Helper T cell (primary cell): ENCODE results near the gene ADAMTSL5.

DNA sequence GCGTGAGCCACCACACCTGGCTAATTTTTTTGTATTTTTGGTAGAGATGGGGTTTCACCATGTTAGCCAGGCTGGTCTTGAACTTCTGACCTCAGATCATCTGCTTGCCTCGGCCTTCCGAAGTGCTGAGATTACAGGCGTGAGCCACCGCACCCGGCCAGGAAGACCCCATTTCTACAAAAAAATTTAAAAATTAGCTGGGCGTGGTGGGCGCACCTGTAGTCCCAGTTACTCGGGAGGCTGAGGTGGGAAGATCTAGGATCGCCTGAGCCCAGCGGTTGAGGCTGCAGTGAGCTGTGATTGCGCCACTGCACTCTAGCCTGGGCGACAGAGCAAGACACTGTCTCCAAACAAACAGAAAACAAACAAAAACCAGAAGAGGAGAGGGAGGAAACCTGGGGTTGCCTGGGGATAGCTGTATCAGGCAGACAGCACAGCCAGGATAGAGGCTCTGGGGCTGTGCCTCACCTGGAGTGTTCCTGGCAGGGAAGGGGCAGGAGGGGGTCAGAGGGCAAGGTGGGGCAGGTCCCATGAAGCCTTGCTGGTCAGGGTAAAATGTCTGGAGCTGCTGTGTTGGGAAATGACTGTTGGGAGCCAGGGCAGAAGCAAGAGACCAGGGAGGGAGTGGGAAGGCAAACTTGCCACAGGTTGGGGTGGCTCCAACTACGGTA, 2.6 kb upstream of the POLR2E start:
- PRO-cap, 2 experiments, result no peak in any of the 2 experiments

DNA sequence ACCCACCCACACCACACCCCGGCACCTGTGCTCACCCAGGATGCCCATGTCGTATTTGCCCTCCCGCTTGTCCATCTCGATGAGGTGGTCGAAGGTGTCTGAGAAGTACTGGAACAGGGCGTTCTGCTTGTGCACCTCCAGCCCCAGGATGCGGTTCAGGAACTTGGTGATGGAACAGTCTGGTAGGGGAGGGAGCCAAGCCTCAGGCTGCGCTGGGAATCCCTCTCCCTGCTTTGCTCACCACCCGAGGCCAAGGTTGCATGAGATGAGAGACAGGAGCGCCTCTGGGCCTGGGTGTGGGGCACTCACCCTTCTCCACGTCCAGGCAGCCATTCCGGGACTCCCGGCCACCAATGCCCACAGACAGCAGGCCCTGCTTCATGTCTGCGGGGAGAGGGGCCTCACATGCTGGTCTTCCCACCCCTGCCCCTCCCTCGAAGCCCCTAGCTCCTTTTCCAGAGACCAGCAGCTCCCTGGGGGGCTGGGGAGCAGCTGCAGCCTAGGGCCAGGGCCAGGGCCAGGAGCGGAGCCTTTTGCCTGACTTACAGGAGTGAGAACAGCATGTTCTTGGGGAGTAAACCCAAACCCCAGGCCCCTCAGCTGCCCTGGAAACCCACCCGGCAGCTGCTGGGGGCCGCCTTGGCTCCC, 7.0 kb downstream of the GPX4 start:
- PRO-cap, 2 experiments, result no peak in any of the 2 experiments

DNA sequence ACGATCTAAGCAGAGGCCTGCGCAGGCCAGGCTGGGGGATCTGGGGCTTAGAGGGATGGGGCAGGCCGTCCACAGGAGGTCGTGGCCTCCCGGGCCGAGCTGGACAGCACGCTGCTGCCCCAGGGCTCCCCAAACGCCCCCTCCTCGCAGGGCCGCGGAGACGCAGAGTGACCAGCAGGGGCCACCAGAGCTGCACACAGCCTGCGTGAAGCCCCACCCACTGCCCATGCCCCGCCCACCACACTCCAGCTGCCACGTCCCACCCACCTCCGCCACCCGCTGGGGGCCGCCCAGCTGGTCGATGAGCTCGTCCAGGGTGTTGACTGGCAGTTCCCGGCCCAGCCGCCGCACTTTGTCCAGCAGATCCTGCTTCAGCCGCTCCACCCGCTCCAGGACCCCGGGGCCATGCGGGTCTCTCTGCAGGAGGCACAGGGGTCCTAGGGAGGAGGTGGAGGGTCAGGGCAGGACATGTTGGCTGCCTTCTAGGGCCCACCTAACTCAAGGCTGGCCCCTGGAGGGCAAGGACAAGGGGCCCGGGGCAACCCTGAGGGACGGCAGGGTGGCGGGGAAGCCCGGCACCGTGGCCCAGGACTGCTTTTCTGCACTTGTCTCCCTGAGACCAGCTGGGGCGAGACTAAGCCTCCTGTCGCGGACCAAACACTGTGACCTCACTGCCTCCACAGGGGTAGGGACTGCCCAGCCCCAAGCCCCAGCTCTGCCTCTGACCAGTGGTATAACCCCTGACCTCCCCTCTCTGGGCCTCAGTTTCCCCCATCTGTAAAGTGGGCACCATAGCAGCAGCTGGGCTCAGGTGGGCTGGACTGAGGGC, 9.7 kb downstream of the GPX4 start:
- PRO-cap, 2 experiments, result no peak in any of the 2 experiments

DNA sequence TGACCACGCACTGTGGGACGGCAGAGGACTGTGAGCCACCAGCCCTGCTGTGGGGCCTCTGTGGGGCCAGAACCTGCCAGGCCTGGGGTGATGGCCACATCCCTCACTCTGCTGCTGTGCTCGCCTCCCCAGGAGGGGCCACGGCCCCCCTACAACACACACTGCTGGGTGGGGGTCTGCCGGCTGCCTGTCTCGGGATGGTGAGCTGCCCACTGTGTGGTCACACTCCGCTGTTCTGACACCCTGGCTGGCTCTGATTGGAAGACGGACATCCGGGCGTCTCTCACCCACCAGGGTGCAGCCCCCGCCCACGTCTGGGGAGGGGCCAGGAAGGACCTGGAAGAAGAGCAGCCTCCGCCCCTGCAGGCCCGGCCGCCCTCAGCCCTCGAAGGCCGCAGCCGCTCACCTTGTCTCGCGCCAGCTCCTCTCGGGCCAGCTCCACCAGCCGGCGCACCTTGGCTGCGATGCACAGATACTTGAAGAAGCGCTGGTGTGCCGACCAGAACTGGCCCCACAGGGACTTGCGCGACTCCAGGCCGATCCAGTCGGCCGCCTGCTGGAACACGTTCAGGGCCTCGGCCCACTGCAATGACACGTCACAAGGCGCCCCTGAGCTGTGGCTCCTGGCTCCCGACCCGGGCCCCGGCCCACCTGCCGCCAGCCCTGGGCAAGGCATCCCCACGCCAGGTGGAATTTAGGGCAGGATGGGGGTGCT, 13.3 kb downstream of the GPX4 start:
- PRO-cap, 2 experiments, result no peak in any of the 2 experiments

GRCh38 chr19:1127468-1127920, 23.7 kb downstream of the GPX4 start:
- PRO-cap, 2 experiments, result no peak in any of the 2 experiments

GRCh38 chr19:1154570-1155940, 19.0 kb downstream of the SBNO2 start:
- PRO-cap, 2 experiments, result no peak in any of the 2 experiments

GRCh38 chr19:1171209-1171673, 2.8 kb downstream of the SBNO2 start:
- PRO-cap, 2 experiments, result no peak in any of the 2 experiments

GRCh38 chr19:1192402-1192710, 13.2 kb upstream of the STK11 start:
- PRO-cap, 2 experiments, result peak in 1 of 2 experiments; most common plus-strand start chr19:1192534 (in 1)

GRCh38 chr19:1273874-1274335, 1.4 kb upstream of the FAM174C start:
- PRO-cap, 2 experiments, result no peak in any of the 2 experiments

DNA sequence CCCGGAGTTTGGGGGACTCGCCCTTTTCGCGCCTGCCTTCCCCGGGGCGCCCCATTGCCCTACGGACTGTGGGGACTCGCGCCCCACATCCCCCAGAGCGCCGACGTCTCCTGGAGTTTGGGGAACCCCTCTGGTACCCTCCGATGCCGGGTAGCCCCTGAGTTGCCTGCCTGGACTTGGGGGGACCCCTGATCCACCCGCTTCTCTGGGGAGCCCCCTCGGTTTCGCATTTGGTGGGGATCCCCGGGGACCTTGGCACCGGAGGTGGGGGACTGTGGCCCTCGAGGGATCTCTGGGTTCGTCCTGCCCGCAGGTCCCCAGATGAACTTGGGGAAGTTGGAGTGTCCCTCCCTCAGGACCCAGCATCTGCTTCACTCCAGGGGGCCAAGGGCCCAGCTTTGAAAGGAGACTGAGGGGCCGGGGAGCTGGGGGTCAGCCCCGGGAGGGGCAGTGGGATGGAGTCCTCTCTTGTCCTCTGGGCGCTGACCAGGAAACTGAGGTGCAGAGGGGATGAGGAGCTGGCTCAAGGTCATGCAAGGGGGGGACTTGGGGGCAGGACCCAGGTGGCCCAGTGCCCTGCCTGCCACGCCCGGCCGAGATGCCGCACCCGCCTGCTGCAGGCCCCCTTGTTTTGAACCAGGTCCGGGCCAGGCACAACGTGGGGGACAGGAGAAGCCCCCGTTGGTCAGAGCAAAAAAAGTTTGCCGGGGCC, 953 bp downstream of the EFNA2 start:
- PRO-cap, 2 experiments, result no peak in any of the 2 experiments

DNA sequence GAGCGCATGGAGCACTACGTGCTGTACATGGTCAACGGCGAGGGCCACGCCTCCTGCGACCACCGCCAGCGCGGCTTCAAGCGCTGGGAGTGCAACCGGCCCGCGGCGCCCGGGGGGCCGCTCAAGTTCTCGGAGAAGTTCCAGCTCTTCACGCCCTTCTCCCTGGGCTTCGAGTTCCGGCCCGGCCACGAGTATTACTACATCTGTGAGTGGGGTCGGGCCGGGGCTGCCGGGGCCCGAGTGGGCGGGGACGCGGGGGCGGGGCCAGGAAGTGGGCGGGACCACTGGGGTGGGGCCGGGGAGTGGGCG, 9.9 kb downstream of the EFNA2 start:
- PRO-cap, 2 experiments, result no peak in any of the 2 experiments

- PRO-cap, 2 experiments, result no peak in any of the 2 experiments
Measured at GRCh38 chr19:1304144-1304682, 18.5 kb downstream of the EFNA2 start.

GRCh38 chr19:1396839-1397692, 4.3 kb downstream of the GAMT start:
- PRO-cap, 2 experiments, result no peak in any of the 2 experiments

DNA sequence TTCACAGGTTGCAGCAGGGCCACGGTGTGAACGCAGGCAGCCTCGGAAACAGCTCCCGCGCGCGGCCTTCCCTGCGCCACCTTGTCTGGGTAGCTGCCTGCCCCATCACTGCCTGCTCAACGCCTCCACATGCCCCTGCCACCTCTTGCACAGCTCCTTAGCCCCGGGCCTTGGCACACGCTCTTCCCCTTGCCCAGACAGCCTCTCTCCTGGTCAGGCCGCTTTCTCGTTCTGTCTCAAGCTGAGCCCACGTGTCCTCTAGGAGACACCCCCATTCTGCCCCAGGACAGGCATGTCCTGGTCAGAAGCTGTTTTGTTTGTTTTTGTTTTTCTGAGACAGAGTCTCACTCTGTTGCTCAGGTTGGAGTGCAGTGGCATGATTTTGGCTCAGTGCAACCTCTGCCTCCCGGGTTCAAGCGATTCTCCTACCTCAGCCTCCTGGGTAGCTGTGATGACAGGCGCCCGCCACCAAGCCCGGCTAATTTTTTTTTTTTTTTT, 1.4 kb upstream of the GAMT start:
- PRO-cap, 2 experiments, result no peak in any of the 2 experiments

DNA sequence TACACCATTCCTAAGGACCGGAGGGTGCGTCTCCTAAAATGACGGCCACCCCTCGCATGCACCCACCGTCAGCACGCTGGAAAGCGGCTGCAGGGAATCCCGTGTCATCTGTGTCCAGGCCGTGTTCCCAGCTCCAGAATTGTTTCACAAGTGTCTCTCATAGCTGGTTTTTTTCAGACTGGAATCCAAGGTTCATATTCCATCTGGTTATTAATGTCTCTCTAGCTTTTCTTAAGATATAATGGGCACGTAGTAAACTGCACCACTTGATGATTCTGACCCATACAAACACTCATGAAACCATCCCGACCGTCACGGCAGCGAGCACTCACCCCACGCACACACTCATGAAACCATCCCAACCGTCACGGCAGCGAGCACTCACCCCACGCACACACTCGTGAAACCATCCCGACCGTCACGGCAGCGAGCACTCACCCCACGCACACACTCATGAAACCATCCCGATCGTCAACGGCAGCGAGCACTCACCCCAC, 12.1 kb downstream of the DAZAP1 start:
- PRO-cap, 2 experiments, result no peak in any of the 2 experiments

DNA sequence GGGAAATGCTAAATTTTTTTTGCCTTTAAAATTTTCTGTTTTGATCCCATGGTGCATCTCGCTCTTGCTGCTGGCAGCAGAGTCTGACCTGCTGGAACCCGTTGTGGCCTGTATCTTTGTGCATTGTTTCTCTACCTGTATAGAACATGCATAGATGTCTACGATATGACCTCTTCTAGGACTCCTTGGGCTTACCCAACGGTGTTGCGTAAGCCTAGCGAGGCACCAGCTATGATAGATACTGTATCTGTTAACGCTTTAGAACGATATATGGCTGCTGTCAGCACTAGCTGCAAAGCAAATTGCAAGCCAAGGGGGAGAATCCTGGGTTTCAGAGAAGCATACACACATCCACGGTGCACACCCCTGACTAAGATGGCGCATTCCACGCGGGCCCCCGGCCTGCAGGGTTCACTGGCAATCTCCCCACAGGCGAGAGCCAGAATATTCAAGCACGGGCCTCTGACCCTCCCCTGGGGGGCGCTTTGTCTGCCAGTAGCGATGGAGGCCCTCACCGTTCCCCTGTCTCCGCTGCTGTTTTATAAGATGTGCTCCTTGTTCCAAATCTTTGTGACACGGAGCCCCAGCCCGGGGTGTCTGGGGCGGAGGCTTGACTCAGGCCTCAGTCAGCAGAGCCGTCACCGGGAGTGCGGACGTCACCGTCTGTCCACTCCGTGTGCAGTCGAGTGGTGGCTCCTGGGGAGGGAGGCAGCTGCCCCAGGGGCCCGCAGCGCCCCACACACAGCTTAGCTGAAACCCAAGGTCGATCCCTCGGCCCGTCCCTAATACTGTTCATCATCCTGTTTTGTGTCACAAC, 13.0 kb upstream of the RPS15 start:
- PRO-cap, 2 experiments, result no peak in any of the 2 experiments

DNA sequence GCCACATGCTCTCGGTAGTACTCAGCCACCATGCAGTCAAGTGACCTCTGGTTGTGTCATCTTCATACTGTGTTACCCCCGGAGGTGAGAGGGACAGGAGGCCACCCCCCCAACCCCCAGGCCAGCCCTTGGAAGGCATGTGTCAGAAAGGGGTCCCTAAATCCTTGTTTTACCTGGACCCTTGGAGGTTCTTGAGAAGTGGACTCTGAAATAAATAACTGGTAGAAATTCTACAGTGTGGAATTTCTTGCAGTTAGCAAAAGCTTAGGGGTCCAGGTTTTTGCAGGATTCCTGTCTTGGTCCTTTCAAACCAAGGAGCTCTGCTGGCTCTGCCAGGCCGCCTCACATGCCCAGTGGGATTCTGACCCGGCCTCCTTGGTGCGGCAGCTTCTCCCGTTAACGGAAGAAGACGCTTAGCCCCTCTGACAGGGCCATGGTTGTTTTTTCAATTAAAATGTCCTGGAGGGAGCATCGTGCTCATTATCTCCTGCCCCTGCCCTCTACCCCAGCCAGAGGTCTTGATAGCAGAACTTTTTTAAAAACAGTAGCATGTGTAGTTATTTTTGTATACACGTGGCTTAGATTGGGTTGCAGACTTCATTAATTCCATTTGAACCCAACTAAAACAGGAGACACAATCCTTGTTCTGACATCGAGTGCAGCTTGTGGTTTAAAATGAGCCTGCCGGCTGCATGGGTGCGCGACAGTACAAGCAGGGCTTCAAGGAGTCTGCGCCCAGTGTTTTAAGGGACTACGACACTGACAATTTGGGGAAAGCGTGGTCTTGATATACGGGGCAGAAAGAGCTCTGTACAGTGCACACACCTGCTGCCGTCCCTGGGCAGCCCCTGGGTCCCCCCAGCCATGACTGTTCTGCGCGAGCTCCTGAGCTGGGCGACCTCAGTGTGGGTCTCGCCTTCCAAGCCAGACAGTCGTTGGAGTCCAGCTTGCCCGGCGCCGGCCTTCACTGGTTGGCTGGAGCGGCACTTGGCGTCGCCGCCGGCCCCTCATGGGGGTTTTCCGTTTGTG, 11.4 kb upstream of the RPS15 start:
- PRO-cap, 2 experiments, result no peak in any of the 2 experiments

GRCh38 chr19:1501085-1501632, 10.2 kb downstream of the REEP6 start:
- PRO-cap, 2 experiments, result no peak in any of the 2 experiments

DNA sequence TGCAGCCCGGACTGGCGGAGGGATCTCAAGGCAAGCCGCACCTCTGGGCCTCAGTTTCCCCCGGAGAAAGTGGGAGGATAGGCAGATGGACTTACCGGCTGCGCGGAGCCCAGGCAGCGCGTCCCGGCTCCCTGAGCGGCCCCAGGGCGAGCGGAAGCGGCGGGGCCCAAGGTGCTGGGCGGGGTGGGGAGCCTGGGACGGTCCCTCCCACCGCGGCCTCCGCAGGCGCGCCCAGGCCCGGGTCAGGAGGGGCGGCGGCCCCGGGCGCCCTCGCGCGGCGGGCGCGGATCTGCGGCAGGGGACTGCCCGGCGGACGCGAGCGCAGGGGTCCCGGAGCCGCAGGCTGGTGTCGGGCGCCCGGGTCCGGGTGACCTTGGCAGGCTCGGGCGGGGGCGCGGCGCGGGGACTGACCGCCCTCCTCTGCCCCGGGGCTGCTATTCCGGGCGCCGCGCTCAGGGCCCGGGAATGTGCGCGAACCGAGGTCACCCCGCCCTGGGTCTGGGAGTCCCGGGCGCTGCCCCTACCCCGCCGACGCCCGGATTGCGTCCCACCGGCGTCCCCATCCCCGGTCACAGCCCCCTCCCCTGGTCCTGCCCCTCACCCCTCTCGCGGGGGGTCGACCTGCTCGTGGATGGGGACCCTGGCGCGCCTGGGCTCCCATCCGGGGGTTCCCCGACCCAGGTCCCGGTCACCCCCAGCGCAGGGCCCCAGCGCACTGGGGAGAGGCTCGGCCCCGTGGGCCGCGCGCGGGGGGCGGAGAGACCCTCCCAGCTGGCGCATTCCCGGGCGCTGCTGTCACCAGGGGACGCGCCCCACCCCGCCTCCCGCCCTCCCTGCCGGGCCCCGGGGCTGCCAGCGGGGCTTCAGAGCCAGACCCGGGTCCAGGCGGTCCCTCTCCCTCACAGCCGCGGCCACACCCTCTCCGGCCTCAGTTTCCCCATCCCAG, at the start of gene ADAMTSL5:
Gene ADAMTSL5 (minus strand): TSS at position 152 of the 946 bp plus-strand sequence.
- PRO-cap, 2 experiments, result peak in 1 of 2 experiments; most common minus-strand start position 429 of the sequence (in 1)

- PRO-cap, 2 experiments, result no peak in any of the 2 experiments
Measured at GRCh38 chr19:1547376-1547757, 20.8 kb downstream of the MEX3D start.